Penis (tissue), 1 donor: ENCODE results near the genes EOMES and TGFBR2.

- PRO-cap, result bidirectional peak, plus-strand start at chr3:25783624, minus-strand start at chr3:25783443
Observed at GRCh38 chr3:25783532-25784641, 644 bp upstream of the NGLY1 start.

DNA sequence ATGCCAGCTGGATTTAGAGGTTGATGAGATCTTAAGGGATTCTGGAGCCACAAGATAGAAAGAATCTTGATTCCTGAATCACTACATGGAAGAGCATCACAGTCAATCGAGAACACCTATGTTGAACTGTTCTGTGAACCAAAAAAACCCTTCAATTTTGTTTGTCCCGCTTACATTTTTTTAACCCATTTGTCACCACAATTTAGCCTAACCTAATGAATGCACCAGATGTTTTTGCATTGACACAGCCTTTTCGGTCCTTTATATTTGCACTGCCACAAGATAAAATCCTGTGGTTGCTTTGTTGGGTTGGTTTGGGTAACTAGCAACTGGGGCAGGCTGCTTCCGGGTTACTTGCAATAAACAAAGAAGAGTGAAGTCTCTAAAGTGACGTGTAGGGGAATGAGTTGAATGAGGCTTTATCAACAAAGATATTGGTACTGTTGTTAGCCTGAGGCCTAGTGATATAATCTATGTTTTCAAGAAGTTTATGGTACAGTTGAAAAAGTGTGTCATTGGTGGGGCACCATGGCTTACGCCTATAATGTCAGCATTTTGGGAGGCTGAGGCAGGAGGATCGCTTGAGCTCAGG lies 121.6 kb downstream of the OXSM start:
- PRO-cap, result no peak

GRCh38 chr3:27394326-27395000 lies 25.3 kb upstream of the NEK10 start:
- PRO-cap, result no peak

DNA sequence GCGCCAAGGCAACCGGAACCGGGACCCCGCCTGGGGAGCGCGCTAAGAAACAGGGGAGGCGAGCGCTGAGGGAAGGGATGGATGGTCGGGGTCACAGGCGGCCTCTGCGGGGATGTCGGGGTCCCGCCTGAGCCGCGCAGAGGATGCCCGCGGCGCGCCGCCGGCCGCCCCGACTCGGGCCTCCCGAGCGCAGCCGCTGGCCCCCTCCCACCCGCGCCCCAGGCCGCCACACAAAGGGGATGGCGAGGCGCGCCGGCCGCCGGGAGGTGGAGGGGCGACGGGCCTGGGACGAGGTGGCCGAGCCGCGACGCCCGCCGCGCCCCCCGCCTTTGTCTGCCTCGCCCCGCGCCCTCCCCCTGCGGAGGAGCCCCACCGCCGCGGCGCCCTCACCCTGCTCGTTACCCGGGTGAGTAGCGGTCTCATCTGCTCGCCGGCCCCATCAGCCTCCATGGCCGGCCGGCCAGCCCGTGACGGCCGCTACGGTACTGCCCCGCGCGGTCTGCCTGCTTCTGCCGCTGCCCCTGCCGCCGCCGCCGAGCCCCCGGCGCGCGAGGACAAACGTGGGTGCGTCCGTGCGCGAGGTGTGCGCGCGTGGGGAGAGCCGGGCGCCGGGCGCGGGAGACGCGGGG lies 393 bp downstream of the SLC4A7 start:
- PRO-cap, result bidirectional peak, plus-strand start at position 233 of the sequence, minus-strand start at position 172 of the sequence; unidirectional peak, minus-strand start at position 331 of the sequence; unidirectional peak, minus-strand start at position 501 of the sequence; unidirectional peak, minus-strand start at position 540 of the sequence

GRCh38 chr3:27533591-27534302 lies 49.6 kb upstream of the SLC4A7 start:
- PRO-cap, result no peak

DNA sequence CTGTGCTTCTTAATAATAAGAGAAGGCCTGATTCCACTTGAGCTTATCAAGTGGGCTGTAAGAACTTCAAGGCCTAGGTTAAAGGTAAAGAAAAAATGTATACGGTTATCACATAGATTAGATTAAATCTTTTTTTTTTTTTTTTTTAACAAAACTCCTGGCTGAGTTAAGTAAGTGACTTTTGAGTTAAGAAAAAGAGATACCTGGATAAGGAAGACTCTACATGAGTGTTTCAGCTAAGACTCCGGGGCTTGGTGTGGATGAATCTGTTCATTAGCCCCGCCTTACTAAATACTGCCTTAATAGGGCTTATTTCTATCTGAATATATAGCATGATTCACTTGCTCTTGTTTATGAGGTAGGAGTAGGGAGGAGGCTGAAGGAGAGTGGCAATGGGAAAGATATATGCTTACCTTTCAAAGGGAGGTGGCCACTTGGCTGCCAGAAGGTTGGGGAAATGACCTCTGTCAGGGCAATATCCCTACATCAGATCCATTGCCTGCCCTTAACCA lies 80.4 kb downstream of the EOMES start:
- PRO-cap, result unidirectional peak, plus-strand start at position 419 of the sequence

GRCh38 chr3:27713075-27714087 lies 8.7 kb downstream of the EOMES start:
- PRO-cap, result unidirectional peak, plus-strand start at chr3:27713419

- PRO-cap, result no peak
Observed at GRCh38 chr3:27714720-27715051, 7.4 kb downstream of the EOMES start.

GRCh38 chr3:27722182-27722601 lies at the start of gene EOMES:
Gene EOMES (minus strand): TSS chr3:27722323.
- PRO-cap, result unidirectional peak, minus-strand start at chr3:27722323

- PRO-cap, result no peak
Observed at GRCh38 chr3:28059055-28059777, 182.2 kb upstream of the CMC1 start.

DNA sequence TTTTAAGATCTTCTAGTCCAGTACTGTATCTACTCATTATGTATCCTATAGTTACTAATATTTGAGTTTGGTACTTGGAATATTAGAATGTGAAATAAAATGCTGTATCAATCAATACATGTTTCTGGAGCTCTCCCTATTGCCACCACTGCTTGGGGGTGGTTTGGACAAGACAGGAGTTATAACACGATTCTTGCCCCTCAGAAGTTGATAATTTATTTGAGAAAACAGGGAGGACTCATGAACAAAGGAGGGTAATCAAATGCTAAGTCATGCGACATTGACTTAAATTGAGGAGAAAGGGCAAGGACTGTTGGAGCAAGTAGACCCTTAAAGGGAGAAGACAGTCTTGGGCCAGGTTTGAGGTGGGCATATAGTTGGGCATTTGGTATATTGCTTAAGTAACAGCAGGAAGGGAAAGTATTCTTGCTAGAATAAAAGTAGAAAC lies 17.9 kb downstream of the RBMS3 start:
- PRO-cap, result no peak

GRCh38 chr3:29683246-29684264 lies 402.7 kb downstream of the RBMS3 start:
- PRO-cap, result no peak

- PRO-cap, result no peak
Observed at GRCh38 chr3:30350248-30350990, 256.0 kb upstream of the TGFBR2 start.

DNA sequence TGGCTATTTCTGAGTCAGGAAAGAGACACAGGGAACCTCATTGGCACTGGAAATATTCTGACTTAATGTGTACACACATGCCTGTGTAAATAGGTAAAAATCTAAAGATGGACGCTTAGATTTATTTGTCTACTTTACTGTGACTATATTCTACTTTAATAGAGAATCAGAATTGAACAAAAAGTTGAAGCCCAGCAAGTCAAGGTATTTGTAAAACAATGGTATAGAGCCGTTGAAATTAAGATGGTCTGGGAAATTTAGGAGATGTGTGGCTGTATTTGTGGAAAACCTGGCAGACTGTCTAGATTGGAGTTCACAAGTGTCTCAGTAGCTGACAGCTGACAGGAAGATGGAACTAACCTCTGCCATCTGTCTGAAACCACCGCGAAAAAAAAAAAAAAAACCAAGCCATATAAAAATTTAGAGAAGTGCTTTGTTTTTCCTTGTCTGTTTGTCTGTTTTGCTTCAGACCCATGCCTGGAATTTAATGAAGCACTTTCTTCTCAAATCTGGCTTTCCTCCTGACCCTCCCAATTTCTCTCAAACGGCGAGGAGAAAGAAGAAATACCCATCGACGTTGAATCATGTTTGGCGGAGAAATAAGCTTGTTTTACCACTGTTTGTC lies 110.7 kb upstream of the TGFBR2 start:
- PRO-cap, result no peak

GRCh38 chr3:30606144-30607023 lies at the start of gene TGFBR2:
Gene TGFBR2 (plus strand): TSS chr3:30606601.
- PRO-cap, result bidirectional peak, plus-strand start at chr3:30606500, minus-strand start at chr3:30606667

GRCh38 chr3:30615417-30616164 lies 9.2 kb downstream of the TGFBR2 start:
- PRO-cap, result no peak

DNA sequence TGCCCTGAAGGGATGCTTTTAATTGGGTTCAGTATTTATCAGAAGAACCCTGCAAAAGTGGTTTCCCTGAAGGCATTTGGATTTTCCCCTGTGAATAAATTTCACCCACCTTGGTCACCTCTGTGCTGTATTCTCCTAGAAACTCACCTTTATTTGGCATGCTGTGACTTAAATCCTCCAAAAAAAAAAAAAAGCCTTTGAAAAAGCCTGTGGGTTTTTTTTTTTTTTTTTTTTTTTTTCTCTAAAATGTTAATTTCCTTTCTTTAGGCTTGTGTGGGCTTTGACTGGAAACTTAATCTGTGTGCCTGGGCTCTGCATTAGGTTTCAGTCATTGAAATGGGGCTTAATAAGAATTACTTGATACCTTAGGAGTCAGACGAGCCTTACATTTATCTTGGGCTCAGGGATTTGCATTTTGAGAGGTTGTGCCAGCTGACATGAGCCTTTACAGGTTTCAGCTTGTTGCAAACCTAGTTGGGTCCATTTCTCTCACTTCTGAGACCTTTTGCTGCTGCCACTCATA lies 22.0 kb downstream of the TGFBR2 start:
- PRO-cap, result no peak

GRCh38 chr3:30644083-30644576 lies 37.7 kb downstream of the TGFBR2 start:
- PRO-cap, result no peak

- PRO-cap, result no peak
Observed at GRCh38 chr3:30664913-30665298, 58.5 kb downstream of the TGFBR2 start.

- PRO-cap, result no peak
Observed at GRCh38 chr3:30668802-30669857, 62.7 kb downstream of the TGFBR2 start.